Umbilical cord (tissue), 2 donors: ENCODE results near the gene SF3B1.

- RAMPAGE, long total RNA, result no peak
Observed at GRCh38 chr2:191695423-191696569, 17.9 kb downstream of the NABP1 start.

- RAMPAGE, long total RNA, result no peak
Observed at GRCh38 chr2:191702978-191703737, 25.2 kb downstream of the NABP1 start.

DNA sequence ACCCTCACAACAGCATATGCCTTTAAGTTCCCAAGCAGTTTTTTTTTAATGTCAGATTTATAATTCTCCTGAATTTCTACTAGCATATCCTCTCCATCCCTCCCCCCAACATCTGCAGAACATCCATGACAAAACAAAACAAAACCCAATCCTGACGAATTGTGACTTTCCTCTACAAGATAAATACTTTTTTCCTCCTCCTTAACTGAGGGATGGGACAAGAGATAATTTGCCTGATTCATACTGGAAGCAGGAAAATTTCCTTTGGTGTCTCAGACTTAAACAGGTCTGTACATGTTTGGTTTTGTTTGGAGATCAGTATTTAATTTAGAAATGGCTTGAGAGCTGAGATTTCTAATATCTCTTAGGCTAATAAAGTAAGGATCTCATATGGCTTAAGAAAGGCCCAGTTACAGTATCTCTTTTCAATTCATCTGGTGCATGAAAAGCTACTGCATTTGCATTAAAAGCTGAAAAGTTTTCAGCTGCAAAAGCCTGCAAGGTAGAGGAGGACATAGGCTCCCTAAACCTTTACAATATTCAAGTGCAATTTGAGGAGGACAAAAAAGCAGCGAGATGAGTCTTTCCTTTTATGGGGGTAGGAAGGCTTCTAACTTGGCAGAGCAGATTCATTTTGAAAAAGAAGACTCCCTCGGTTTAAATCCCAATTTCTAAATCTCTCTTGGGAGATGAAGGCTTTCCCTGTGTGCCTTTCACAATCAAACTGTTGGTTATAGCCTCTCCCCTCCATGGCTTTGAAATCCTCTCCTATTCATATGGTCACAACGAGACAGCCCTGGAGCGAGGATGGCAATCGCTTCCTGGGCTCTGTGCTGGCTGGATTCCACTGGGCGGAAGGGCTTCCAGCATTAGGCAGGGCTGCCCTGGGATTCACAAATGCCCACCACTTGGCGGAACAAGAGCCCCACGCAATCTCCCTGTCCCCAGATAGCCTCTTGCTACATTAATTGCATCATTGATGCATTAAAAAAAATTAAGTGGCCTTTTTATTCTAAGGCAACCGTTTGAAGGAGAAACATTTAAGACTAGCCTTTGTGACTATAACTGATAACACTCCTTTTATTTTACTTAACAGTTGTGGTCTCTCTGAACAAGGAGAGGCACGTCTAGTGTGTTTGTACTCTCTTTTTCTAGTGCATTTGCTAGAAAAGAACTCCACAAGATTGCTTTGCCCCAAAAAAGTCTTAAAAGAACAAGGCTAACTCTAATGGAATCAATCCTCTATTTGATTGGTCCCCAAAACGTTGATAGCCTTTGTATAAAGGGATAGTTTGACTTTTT lies 1.8 kb downstream of the CAVIN2 start:
- RAMPAGE, long total RNA, result no peak

DNA sequence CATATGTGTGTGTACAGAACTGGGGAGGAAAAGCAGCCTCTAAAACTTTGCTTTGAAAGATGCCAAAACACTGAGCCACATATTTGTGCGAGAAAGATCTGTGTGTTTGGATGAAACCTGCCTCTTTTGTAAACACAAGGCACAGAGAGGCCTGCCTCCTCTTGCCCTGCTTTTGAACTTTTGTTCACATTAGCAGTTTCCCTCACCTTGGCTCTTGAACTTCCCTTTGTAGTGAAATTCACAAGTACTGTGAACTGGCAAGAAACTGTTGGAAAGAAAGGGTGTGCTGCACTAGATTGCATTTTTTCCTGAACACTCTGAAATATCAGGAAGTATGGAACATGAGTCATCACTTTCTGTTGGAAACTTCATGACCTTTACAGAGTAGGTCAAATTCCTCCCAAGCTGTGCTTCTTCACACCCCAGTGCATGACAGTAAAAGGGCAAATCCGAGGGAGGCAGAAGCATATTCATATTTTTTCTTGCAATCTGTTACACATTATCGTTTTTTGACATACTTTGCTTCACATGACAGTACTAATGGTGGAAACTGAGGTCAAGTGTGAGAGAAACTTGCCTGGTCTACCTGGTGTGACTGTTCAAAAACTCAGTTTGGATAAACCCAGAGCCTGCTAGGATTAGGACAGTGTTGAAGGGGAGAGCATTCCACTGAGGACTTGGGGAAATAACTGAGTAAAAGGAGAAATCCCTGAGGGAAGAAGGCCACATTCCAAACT lies 20.1 kb upstream of the CAVIN2 start:
- RAMPAGE, long total RNA, result no peak

- RAMPAGE, long total RNA, result no peak
Observed at GRCh38 chr2:195487013-195487450, 170.0 kb upstream of the SLC39A10 start.

- RAMPAGE, long total RNA, result no peak
Observed at GRCh38 chr2:195533766-195534739, 123.0 kb upstream of the SLC39A10 start.

GRCh38 chr2:196134335-196134641 lies 37.1 kb downstream of the STK17B start:
- RAMPAGE, long total RNA, result no peak

GRCh38 chr2:196239632-196240650 lies 68.6 kb upstream of the STK17B start:
- RAMPAGE, long total RNA, result no peak

DNA sequence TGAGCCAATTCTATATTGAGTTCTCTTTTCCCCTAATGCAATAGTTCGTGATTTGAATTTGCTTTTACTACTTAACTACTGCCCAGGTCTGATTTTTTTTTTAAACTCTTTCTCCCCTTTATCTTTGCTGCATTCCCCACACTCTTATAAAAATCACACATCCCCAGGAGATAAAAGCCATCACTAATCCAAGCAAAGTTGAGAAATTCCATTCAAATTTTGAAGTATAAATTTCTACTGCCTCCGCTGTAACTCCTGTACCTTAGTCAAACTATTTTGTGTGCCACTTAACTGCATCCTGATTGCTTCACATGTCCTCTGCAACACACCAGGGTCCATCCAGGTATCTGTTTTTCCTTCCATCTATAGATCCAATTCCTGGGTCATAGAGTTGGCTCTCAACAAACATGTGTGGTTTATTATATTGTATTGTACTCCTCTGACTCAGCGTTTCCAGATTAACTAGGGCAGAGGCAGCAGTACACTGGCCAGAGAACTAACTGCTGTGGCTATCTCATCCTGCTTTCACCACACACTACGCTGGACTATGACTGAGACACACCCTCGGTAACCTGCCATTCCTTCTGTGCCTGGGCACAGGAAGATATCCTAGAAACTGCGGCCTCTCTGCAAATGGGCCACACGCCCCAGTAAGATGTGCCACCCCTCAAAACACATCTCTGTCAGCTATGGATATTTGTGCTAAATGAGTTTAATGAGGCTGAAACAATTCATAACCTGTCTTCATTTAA lies 159.6 kb upstream of the STK17B start:
- RAMPAGE, long total RNA, result no peak

DNA sequence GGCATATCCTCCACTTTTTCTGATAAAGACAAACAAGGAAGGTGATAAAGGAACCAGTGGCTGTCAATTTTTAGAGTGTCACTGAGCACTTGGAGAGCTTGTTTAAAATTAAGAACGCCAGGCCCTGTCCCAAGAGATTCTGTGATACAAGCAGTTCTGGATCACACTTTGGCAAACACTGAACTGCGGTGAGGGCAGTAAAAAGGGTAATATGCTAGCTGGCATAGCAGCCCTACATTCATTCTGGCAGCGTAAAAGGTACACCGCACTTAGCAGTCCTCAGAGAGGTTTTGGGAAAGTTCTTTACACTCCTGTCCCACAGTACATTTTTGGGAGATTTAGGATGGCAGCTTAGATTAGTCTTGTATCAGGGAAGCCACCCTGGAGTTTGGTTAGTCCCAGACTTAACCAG lies 55.2 kb downstream of the HECW2 start:
- RAMPAGE, long total RNA, result no peak

DNA sequence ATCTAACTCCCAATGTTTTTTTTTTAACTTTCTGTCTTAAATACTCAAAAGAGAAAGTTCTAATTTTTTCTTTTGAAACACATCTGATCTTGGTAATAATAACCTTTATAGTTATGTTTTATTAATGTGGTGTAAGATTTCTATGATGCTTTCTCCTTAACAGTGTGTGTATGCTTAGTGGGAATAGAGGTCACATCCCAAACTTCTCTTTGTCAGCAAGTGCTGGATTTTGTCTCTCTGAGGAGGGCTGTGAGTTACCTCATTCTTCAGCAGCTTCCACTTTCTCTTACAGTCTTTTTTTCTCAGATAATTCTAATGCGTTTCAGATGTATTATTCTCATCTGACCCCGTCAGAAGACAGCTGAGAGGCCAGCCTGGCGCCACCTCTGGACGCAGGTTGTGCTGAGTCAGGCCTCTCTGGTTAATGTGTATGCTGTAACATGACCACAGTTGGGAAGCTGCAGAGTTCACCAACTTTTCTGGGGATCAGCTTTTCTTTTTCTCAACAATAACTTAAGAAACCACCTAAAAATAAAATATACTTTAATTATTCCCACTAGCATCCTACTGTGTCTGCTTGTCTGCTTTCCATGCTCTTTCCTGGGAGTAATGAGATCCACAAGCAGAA lies 79.4 kb downstream of the CCDC150 start:
- RAMPAGE, long total RNA, result no peak

DNA sequence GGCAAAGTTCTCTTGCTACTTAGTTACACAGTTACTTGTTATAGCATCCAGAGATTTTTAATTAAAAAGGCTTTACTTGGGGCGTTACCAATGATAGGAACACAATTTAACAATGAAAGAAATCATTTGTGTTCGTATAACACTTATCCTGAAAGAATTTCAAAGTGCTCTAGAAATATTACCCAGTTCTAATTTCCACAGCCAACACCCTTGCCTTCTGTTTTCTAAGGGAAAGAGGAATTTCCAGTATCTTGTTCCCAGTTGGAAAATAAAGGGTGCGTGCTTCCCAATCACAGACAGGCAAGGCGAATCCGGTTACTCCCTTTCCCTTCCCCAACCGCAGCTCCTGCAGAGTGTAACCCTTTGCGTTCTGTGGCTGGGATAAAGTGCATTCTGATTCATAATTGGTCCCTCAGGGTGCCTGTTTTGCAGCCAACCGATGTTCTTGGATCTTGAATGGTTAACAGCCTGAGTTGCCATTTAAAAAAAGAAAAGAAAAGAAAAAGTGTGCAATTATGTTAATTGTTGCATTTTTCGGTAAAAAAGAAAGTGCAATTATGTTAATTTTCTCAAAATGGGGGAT lies 40.6 kb upstream of the PGAP1 start:
- RAMPAGE, long total RNA, result no peak

GRCh38 chr2:196983284-196983720 lies 56.8 kb upstream of the PGAP1 start:
- RAMPAGE, long total RNA, result no peak

DNA sequence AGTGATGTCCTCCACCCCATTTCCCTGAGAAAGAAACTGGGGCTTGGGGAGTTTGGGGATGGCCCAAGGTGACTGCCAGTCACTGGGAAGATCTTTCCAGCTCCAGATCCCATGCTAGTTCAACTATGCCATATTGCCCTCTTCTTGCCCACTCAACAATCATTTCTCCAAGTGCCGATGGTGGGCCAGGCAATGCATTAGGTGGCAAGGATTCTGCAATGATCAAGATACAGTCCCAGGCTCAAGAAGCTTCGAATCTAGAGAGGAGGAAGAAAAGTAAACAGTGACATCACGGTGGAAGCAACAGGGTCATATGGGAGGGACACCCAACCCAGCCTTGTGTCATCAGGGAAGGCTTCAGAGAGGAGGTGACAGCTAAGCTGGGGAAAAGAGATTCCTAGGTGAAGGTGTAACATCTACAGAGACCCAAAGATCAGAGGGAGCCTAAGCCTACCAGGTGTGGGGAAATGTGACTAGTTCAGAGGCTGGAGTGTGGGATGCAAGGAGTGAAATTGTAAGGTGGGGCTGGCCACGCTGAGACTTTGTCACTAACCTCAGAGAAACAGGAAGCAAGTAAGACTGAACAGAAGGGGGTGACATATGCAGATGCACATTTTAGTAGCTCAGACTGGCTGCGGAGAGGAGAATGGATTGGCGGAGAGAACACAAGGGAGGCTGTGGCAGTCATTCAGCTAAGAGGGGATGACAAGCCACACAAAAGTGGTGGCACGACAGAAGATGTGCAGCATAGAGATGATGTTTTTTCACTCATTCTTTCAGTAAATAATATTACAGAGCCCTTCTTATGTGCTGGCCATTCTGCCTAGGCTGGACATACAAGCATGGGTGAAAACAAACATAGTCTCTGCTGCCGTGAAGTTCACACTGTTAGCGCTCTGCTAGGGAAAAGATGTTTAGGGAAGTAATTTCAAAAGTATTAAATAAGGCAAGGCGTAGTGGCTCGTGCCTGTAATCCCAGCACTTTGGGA lies 104.8 kb downstream of the ANKRD44 start:
- RAMPAGE, long total RNA, result no peak

DNA sequence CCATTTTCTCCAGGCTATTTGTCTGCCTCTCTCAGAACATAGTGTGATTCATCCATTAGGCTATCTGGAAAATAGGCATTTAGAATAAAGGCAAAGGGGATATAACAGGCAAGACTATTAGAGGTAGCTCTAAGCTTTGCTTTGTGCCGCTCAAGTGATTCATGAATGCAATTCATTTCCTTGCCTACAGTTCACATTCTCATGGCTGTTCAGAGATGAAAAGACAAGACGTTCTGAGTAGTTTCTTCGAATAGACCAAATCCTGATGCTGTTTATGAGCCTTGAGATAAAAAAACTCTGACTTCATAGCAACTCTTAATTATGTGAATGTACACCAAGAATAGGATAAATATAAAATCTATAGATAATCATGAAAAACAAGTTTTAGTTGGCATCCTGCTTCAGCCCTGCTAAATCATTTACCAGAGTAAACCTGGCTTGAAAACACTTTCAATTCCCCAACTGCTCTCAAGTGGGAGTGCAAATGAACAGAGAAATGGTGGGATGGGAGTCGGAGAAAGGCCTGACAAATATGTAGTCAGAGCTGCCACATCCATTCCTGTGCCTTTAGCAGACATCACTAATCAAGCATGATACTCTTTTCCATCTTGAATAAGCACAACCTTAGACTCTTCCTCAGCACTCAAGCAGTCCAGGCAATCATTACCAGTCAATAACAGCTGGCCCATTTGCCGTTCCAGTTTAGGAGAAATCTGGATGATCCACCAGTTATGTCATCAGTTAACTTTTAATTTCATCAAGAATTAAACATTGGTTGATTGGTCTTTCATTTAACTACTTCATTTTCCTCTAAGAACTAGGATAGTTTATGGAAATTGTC lies 101.4 kb downstream of the ANKRD44 start:
- RAMPAGE, long total RNA, result no peak

GRCh38 chr2:197356108-197356395 lies 45.5 kb upstream of the ANKRD44 start:
- RAMPAGE, long total RNA, result no peak

- RAMPAGE, long total RNA, result no peak
Observed at GRCh38 chr2:197433655-197434046, 1.2 kb downstream of the SF3B1 start.

DNA sequence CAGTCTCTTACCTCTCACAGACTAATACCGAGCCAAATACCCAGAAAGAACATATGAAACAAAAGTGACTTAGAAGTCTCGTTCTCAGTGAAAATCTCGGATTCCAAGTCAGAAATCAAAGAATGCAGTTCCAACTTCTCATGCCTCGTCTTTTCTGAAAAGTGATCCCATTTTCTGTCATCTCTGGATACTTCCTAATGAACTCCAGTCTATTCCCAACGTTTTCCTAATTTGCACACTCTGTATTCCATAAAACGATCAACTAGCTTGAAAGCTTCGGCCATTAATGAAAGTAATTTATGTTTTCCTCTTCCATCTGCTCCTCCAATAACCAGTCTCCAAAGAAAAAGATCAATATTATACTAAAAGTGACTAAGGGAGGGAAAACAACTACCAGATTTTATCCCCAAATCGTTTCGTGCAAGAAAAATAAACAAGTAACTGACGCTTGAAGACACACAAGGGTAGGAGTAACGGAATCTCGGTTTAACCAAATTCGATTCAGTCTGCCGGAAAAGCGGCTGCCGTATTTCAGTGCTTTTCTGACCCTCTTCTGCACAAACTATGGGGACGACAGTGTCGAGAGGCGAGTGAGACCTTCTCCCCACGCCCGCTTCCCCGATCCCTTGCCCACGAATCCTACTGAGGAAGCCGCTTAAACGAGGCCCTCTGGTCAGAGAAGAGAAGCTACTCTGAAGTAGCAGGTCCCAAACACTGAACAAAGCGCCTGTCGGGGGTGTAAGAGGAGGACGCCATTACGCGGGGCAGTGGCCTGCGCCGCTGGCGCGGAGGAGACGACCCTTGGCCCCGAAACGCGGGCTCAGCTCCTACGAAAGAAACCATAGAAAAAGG lies 555 bp downstream of the SF3B1 start:
- RAMPAGE, long total RNA, result no peak

- RAMPAGE, long total RNA, result start-site peak on the minus strand at chr2:197435005-197435025, 2,504 and 851 reads in 2 replicates
Observed at GRCh38 chr2:197434899-197435729, at the start of gene SF3B1. SF3B1 (minus strand) TSS chr2:197435028.

- RAMPAGE, long total RNA, result no peak
Observed at GRCh38 chr2:197502044-197503125, 2.2 kb downstream of the HSPE1 start.